Diencephalon (tissue), 2 donors: ENCODE data around the genes MUC3A, MUC12, TRIM56 and MOGAT3.

- RAMPAGE, long total RNA, result no peak
Observed at GRCh38 chr7:100885518-100886595, 3.7 kb downstream of the UFSP1 start.

DNA sequence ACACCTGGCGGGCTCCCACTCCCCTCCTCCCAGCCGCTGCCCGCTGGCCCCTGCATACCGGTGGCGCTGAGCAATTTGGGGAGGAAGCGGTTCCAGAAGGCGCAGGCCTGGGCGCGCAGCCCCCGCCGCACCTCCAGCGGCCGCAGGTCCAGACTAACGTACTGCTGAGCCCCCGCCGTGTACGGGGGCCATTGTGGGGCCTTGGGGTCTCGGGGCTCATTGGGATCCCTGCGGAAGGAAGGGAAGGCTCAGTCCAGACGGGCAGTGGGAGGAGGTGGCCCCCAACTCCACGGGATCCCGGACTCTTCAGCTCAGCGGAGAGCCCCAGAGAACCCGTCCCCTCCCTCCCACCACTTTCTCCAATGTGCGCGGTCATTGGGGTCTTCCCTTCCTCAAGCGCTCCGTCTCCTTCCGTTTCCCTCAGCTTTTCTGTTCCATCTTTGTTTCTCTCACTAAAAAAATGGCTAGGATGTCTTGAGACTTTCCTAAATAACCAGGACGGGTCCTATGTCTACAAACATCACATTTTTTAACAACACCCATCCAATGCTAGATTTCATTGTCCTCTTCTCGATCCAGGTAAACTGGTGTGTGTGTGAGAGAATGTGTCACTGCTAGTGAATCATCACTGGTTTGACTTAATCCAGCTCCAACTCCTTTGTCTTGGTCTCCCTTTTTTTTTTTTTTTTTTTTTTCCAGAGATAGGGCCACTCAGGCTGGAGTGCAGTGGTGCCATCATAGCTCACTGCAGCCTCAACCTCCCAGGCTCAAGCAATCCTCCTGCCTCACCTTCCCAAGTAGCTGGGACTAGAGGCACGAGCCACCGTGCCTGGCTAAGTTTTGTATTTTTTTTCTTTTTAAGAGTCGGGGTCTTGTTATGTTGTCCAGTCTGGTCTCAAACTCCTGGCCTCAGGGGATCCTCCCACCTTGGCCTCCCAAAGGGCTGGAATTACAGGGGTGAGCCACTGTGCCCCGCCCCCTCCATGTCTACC is 1.9 kb upstream of the UFSP1 start:
- RAMPAGE, long total RNA, result no peak

DNA sequence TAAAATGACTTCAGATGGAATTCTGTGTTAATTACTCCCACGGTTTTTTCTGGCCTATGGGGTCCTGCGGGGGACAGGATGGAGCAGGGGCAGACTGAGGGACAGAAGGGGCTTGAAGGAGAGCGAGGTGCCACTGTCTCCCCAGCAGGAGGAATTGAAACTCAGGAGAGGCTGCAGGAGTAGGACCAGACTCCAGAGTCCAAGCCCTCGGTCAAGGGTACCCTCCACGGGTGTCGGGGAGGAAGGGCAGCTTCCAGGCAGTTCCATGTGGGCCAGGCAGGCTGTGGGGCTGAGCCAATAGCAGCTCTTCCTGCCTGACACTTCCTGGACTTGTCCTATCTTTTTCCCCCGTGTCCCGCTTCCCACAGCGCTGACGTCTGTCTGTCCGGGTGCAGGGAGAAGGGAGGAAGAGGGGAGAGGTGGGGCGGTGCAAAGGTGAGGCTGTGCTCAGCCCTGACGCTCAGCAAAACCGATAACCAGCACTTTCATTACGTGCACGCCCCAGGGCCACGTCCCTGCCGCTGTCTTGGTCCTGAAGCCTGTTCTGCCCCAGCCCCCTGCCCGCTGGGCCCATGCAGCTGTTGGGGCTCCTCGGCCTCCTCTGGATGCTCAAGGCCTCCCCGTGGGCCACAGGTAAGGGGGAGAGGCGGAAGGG is at the start of gene MUC3A:
Gene MUC3A, plus strand, starts transcription at position 482 of the 655 bp plus-strand sequence.
- RAMPAGE, long total RNA, result no peak

- RAMPAGE, long total RNA, result no peak
Observed at GRCh38 chr7:100969109-100969862, at the start of gene MUC12. Gene MUC12, plus strand, starts transcription at chr7:100969565.

GRCh38 chr7:101084991-101086236 is at the start of gene TRIM56:
Gene TRIM56, plus strand, starts transcription at chr7:101085481.
- RAMPAGE, long total RNA, result no peak

DNA sequence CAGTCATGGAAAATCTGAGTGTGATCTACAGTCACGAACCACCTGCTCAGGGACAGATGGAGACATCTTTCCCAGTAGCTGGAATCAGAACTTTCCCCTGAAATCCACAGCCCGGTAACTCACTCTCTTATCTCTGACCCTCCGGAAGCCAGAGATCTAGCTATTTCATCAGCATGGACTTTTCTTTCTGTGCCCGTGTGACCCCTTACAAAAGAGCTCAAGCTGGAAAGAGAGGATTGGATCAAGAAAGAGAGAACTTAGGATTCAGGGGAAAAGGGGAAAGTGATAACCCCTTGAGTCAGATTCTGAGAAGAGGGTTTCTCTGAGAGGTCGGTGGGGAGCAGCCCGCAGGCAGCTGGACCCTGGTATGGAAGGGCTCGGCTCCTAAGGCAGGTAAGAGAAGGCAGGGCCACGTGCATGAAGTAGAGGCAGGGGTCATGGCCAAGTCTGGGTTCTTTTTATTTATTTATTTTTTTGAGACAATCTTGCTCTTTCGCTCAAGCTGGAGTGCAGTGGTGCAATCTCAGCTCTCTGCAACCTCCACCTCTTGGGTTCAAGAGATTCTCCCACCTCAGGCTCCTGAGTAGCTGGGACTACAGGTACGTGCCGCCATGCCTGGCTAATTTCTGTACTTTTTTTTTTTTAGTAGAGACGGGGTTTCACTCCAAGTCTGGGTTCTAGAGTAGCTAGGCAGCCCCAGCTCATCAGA is 4.3 kb upstream of the SERPINE1 start:
- RAMPAGE, long total RNA, result no peak

GRCh38 chr7:101126099-101126310 is 899 bp upstream of the SERPINE1 start:
- RAMPAGE, long total RNA, result no peak

DNA sequence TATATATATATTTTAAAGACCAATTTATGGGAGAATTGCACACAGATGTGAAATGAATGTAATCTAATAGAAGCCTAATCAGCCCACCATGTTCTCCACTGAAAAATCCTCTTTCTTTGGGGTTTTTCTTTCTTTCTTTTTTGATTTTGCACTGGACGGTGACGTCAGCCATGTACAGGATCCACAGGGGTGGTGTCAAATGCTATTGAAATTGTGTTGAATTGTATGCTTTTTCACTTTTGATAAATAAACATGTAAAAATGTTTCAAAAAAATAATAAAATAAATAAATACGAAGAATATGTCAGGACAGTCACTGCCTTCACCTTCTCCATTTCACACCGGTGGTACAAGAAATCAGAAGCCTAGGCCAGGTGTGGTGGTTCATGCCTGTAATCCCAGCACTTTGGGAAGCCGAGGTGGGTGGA is 12.1 kb downstream of the SERPINE1 start:
- RAMPAGE, long total RNA, result no peak

DNA sequence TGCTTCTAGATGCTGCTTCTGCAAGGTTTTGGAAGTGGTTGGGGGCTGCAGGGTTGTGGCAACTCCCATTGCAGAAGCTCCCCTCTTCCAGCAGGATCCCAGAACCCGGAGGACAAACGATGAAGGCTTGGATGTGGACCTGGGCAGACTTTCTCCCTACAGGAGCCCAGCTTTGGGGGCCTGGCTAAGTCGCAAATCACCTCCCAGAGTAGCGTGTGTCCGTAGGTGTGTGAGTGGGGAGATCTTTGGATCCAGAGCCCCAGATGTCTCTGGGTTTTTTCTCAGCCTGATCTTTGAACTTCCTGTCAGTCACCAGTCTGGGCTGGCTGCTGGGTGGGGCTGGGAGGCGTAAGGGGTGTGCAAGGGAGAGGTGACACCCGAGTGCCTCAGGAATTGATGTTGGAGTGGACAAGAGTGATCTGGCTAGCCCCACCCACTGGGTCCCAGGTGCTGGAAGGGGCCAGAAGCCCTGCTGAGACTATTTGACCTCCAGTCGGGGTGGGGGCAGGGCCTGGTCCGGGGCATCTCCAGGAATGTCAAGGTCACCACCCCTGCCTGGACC is at the start of gene MOGAT3:
Gene MOGAT3, minus strand, starts transcription at position 251 of the 562 bp plus-strand sequence.
- RAMPAGE, long total RNA, result no peak

- RAMPAGE, long total RNA, result no peak
Observed at GRCh38 chr7:101210279-101210748, 7.1 kb downstream of the PLOD3 start.

GRCh38 chr7:101701126-101701837 is 72.2 kb upstream of the MYL10 start:
- RAMPAGE, long total RNA, result no peak

- RAMPAGE, long total RNA, result no peak
Observed at GRCh38 chr7:101779103-101779556, 38.3 kb upstream of the CUX1 start.

DNA sequence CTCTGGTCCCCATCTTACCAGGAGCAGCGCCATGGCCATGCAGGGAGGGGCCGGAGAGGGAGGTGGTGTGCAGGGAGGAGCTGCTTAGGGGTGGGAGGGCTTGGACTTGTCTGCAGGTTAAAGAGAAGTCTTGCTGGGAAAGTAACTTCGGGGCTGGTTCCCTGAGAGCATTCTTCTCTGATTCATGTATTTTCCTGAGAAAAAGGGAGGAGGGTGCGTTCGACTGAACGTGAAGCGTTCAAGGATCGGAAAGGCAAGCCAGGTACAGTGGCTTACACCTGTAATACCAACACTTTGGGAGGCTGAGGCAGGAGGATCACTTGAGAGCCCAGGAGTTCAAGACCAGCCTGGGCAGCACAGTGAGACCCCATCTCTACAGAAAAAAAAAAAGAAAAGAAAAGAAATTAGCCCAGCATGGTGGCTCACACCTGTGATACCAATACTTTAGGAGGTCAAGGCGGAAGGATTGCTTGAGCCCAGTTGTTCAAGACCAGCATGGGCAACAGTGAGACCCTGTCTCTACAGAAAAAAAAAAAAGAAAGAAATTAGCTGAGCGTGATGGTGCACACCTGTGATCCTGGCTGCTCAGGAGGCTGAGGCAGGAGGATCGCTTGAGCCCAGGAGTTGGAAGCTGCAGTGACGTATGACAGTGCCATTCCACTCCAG is 15.6 kb downstream of the CUX1 start:
- RAMPAGE, long total RNA, result no peak

GRCh38 chr7:101869350-101869997 is 52.0 kb downstream of the CUX1 start:
- RAMPAGE, long total RNA, result no peak

- RAMPAGE, long total RNA, result no peak
Observed at GRCh38 chr7:102024714-102025296, 207.4 kb downstream of the CUX1 start.

DNA sequence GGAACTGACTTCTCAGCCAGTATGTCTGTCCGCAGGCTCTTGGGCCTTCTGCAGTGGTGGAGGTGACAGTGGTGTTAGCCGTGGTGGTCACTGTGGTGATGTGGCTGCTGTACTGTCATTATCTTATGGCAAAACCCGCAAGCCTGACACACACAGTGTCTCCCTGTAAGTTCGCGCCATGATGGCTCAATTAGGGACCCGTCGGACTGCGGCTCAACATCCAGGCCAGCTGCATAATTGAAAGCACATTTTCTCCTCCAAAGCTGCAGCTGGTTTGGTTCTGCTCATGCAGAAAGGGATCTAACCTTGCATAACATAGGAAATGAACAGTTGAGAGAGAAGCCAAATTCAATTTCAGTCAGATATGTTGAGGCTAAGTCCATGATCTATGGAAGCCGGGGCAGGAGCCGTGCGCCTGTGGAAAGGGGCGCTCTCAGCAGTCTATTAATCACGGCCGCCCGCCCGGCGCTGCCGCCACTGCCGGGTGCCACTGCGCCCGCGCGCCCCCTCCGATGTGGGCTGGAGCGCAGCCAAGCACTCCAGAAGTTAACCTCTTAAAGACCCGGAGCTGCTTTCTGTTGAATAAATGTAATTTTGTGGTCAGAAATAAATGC is 227.6 kb downstream of the CUX1 start:
- RAMPAGE, long total RNA, result no peak

- RAMPAGE, long total RNA, result no peak
Observed at GRCh38 chr7:102049029-102049524, 231.7 kb downstream of the CUX1 start.

- RAMPAGE, long total RNA, result no peak
Observed at GRCh38 chr7:102120669-102121271, 165.9 kb upstream of the SH2B2 start.

- RAMPAGE, long total RNA, result no peak
Observed at GRCh38 chr7:102153211-102154122, 133.2 kb upstream of the SH2B2 start.

DNA sequence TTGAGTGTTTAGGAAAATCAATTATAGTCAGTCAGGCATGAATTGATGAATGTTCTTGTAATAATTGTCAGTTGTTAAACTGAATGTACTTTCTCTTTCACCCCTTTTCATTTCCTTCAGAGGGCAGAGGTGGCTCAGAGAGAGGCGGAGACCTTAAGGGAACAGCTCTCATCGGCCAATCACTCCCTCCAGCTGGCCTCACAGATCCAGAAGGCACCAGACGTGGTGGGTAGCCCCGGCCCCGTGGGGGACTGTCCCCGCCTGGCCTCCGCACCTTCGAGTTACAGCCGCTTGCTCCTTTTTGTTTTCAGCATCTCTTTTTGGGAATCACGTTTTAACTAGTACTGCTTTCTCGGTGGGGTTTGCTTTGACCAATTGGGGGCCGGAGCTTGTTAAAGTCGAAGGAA is 116.3 kb upstream of the SH2B2 start:
- RAMPAGE, long total RNA, result no peak